SEM (cell line): ENCODE measurements around a stretch of chr1.

DNA sequence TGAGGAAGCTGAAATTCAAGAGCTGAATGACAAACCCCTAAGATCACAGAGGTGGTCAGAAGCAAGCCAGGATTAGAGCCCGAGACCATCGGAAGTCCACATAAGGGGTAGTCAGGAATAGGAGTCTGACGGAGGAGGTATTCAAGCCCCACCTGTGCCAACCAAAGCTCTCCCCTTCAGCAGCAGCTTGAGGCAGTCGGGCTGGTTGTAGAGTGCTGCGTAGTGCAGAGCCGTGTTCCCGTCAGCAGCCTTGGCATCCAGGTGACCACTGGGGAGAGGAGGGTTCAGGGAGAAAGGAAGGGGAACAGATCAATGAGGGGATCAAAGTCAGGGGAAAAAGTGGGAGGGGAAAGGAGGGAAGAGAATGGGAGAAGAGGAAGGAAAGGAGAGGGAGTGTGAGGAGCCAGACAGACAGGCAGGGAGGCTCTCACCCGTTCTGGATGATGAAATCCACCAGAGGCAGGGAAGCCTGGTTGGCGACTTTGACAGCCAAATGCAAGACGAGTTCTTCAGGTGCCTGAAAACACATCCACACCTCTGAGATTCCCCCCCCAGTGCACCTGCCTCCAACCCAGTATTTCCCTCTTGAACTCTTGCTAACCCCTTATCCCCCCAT is 9.7 kb upstream of the TCEA3 start:
- PRO-cap, result no peak

- PRO-cap, result no peak
These were observed 3.4 kb downstream of the ASAP3 start for GRCh38 chr1:23480413-23481184.

DNA sequence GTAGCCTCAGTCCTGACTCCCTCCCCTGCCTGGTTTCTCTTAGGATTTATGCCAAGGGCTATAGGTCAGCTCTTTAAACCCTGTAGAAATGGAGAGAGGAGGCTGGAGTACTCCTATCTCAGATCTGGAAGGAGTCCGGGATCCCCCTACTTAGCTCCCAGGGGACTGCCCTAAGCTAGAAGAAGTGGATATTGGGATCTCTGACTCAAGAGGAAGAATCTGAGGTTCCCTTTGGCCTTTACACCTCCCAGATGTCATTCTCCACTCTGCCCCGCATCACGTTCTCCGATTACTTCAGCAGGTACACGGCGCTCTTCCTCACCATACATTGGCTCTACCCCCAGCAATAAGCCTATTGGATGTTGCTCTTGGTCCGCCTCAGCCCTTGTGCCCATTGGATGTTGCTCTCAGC is 9.7 kb downstream of the E2F2 start:
- PRO-cap, result no peak

- PRO-cap, result unidirectional peak, minus-strand start at chr1:23539925
These were observed 8.8 kb upstream of the E2F2 start for GRCh38 chr1:23539743-23540255.

DNA sequence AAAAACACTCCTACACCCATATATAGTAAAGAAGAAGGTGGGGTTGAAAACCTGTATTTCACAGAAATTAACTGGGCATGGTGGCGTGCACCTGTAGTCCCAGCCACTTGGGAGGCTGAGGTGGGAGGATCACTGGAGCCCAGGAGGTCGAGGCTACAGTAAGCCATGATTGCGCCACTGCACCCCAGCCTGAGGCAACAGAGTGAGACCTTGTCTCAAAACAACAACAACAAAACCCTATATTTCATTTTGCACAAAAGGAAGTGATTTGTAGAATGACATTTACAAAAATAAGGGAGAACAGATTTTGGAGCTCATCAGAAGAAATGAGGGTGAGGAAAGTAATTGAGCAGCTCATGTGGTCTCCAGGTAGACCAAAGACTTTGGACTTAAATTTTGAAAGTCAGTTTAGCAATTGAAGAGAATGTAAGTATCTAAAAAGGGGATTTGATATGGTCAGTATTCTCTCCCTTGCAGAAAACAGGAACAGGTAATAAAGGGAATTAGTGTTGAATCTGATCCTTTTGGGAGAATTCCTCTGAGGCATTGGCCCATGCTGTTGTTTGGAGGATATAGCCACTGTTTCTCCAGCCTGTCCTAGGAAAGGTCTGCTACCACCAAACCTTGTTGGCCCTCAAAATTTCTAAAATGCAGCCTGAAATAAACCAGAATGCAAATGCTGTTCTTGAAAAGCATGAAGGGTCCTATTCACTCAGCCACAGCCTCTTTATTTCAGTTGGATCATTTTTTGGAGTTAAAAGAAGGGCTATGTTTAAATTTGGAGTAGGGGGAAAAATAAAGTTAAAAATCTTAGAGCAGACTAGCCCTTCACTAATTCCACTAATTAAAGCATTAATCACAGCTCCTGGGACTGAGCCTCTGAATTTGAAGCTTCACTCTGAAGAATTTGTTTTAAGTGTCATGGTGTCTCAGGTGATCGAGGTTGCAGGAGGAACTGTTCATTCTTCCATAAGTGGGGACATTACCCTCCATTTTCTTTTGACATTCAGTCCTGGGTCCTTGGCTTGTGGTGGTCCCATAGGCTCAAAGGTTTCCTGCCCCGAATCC is 1.9 kb upstream of the LYPLA2 start:
- PRO-cap, result no peak

- PRO-cap, result no peak
These were observed 723 bp upstream of the GALE start for GRCh38 chr1:23801206-23801747.

DNA sequence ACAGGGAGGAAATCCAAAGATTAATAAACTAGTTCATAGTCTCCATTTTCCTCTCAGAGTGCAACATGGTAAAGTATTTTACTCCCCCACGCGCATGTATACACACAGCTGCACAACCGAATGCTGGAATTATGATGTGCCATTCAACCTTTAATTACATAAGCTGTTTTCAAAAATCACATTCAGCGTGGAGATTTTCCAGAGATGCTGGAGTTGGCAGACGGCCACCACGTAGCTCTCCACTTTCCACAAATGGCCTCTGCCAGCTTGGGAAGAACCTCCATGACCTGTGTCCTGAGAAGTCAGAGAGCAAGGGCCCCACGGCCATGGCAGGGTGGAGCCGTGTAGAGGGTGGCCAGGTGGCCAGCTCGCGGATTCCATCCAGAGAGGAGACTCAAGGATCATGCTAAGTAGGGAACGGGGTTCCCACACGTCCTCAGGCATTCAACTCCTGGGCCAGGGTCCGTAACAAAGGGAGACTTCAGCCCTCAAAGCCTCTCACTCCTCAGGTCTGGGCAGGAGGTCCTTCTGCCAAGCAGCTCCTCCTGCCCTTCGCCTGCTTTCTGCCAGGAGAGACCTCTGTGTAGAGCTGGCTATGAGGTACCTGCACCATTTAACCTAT is 1.3 kb upstream of the GALE start:
- PRO-cap, result no peak

DNA sequence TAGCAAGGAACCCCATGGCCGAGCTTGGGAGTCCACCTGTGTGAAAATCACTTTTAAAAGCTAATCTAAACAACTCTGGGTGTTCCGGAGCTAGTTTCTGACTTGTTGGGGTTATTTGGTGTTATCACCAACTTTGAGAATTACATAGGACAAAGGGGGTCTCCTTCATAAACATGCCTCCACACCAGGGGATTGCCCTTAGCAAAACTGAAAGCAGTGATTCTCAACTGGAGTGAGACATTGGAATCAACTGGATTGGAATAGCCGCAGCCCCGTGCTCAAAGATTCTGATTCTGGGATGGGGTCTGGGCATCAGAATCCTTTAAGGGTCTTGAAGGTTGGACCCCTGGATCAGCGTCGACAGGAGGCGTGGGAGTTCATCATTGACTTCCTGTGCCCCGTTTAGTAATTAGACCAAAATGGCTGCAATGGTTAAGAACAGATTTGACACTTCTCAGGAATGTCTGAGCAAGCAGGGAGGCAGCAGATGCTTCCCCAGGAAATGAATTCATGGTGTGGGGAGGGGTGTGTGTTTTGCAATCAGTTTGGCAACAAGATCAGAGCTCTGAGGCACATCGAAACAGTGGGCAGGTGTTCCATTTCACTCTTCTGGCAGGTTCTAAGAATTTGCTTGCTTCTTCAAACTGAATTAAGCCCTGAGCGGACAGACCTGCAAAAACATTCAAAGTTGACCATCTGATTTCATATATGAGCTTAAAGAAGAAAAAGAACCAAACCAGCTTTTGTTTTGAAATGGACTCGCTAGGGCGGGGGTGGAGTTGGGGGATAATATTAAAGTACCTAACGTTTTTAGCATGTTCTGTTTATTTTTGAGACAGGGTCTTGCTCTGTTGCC is 4.6 kb upstream of the PNRC2 start:
- PRO-cap, result bidirectional peak, plus-strand start at position 543 of the sequence, minus-strand start at position 407 of the sequence

DNA sequence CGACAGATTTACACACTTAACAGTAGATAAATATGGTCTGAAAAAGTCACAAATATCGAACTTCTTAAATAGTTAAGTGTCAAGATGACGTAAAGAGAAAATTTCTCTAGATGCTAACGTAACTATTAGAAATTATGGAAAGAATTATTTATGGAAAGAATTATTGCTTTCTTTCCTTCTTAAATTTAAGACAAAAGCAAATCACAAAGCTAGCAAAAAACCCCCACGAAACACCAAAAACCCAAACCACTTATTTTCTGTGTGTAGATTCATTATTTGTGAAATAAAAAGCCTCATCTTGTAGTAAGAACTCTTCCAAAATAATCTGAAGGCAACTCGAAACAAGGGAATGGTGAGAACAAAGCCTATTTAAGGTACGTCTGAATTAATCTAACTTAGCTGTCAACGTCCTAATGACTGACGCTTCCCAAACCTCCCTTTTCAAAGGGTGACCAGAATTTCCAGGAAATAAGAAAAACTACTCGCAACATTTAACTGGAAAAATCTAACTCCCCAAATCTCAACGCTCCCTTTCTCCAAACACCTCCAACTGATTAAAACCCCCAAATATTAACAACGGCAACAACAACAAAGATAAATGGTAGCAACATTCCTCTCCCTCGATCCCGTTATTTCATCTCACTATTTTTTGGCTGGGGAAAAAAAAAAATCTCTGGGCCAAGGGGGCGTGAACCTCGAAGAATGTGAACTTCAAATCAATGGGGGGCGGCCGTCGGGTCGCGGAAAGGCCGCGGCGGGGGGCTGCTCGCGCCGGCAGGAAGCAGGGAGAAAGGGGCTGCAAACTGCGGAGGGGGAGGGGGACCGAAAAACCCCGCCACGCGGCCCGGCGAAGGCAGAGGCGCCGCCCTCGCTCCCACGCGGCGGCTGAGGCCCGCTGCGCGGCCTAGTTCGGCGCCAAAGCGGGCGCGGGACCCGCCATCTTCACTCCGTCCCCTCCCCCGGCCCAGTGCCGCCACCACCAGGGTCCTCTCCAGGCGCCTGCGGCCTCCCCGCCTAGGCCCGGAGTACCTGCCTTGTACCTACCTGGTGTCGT is 653 bp downstream of the SRSF10 start:
- PRO-cap, result bidirectional peak, plus-strand start at position 759 of the sequence, minus-strand start at position 641 of the sequence; bidirectional peak, plus-strand start at position 905 of the sequence, minus-strand start at position 969 of the sequence

DNA sequence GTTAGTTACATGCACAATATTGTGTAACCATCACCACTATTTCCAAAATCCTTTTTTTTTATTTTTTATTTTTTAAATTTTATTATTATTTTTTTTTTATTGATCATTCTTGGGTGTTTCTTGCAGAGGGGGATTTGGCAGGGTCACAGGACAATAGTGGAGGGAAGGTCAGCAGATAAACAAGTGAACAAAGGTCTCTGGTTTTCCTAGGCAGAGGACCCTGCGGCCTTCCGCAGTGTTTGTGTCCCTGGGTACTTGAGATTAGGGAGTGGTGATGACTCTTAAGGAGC is 51.2 kb upstream of the SRSF10 start:
- PRO-cap, result no peak

- PRO-cap, result no peak
These were observed 3.3 kb downstream of the MYOM3 start for GRCh38 chr1:24108289-24109428.

GRCh38 chr1:24150894-24152221 is 8.4 kb upstream of the IL22RA1 start:
- PRO-cap, result no peak

GRCh38 chr1:24205900-24206508 is 18.9 kb upstream of the IFNLR1 start:
- PRO-cap, result no peak

DNA sequence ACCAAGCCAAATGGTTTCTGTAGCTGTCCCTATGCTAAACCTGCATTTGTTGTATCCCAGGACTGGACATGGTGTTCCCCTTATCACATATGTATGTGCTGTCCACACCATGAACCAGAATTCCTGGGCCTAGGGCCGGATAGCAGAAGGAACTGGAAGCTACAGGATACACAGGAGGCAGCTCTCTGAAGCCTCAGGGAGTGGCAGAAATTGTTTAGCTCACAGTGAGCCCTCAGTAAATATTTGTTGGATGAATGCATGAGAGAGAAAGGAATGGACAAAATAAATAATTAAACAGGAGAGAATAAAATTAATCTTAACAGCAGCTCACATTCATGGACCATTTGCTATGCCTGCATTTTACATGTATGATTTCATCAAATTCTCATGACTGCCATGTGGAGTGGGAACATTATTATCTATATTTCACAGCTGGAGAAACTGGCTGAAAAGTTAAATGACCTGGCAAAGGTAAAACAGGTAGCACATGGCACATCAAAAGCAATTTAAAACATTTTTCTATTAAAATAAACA is 2.1 kb downstream of the NIPAL3 start:
- PRO-cap, result no peak

DNA sequence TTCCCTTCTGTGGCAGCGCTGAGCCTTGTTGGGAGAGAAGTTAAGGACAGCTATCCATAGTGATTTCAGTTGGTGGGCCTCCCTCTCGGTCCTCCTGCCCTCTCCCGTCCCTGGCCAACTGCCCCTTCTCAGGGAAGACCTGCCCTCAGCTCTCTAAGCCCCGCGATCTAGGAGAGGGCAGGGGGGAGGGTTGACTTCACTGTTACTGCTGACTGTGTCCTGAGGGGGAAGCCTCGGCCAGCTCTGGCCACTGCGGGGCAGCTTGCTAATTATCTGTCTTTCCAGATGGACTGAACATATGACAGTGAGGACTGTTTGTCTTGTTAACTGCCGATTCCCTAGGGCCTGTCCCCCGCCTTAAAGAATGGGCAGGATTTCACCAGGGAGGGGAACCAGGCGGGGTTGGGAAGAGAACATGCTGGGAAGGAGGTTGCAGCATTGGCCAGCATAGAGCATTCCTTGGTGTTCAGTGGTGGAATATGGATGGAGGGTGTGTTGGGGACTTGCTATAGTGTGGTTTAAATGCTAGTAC is 22.8 kb downstream of the NIPAL3 start:
- PRO-cap, result no peak

DNA sequence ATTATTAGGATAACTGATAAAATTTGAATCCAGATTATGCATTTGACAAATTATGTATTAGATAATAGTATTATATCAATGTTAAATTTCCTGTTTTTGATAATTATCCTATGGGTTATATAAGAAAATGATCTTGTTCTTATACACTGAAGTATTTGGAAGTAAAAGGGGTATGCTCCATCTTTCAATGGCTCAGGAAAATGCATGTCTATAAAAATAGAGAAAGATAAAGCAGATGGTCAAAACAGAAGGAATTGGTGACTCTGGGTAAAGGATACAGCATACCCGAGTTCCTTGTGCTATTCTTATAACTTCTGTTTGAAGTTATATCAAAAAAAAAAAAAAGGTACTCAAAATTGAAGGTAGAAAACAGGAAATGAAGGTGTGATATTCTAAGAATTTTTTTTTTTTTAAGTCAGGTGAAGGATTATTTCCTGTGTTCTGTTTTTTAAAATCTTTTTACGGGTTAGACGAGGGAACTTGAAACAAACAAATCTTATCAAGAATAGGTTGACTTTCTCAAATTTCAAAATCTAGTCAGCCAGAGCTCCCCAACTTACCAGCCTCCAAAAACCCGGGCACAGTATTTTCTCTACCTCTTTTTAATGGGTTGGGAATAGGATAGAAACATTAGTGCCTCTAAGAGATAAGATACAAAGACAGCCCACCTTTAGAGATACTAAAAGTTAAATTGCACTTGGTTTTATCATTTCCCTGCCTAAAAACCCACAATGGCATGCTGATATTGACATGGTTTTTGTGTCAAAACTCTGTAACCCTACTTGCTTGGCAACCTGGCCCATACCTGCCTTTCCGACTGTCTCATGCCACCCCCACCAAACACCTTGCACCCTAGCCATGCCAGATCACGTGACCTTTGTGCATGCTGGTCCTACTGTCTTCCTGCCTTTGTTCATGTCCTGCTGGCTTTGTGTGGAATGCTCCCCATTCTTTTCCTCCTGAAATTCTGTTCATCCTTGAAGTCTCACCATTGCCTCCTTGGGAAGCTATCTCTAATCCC is 4.0 kb downstream of the RCAN3 start:
- PRO-cap, result no peak

- PRO-cap, result no peak
These were observed 24.0 kb upstream of the SRRM1 start for GRCh38 chr1:24619103-24619523.

DNA sequence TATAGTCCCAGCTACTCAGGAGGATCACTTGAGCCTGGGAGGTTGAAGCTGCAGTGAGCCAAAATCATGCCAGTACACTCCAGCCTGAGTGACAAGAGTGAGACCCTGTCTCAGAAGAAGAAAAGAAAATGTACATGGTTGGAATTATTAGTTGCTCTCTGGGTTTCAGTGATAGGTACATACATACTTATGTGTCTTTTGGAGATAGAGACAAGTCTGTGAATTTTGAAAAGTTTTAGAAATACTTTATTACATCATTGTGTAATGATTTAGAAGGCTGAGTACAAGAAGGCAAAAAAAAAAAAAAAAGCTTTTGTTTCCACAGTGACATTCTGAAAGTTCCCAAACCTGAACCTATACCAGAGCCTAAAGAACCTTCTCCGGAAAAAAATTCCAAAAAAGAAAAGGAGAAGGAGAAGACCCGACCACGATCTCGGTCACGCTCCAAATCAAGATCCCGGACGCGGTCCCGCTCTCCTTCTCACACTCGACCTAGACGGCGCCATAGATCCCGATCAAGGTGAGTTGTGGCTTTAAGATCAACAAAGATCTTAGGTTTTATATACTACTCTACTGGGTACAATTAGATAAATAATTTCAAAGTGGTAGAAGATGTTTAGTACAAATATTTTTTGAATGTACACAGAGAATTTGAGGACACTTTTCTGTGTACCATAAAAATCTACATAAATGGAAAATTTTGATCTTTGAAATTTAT is 9.2 kb downstream of the SRRM1 start:
- PRO-cap, result no peak

DNA sequence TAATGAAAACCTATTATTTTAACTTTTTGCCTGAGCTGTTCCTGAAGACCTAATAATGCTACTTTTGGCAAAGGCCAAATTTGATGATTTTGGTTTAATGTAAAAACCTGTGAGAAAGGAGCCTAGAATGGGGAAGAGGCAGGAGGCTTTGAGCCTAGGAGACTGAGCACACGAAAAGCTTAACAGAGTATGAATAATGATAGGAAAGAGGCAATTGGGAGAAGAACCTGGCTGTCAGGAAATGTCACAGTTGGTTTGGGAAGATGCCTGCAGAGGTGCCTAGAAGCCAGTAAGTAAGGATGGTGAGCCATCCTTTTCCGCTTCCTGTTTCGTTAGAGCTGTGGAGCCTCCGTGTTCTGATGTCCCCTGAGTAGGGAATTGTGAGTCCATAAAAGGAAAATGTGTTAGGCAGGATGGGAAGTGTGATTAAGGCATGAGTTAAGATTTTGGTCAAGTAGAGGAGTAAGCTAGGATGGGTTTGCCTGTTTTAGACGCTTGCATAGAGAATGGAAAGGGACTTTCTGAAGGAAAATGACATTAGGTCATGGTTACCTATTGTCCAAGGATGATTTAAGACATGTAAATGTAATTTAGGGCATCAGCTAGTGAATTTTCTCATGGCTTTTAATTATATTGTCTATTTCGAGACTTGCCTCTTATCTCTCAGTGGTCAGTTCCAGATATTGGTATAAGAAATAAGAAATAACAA is 9.0 kb downstream of the CLIC4 start:
- PRO-cap, result no peak

GRCh38 chr1:24760688-24761151 is 15.5 kb downstream of the CLIC4 start:
- PRO-cap, result no peak